HT-29 (cell line): ENCODE measurements around the genes YIPF6, EDA, OTUD6A, DLG3 and ERCC6L.

- RAMPAGE, long total RNA = no peak
Measured at GRCh38 chrX:67563444-67564052, 19.7 kb downstream of the AR start.

GRCh38 chrX:68249373-68250021 is 183.8 kb downstream of the OPHN1 start:
- RAMPAGE, long total RNA = no peak

DNA sequence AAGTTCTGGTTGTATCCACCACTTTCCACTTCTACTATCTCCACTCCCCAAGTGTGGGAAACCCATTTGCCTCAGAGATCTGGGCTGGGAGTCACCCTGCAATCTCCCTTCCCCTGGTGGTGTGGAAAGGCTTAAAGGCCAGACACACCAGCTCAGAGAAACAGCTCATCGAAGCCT is 726 bp downstream of the OPHN1 start:
- RAMPAGE, long total RNA = no peak

GRCh38 chrX:68497983-68499154 is at the start of gene YIPF6:
YIPF6 (plus strand) TSS chrX:68499051.
- RAMPAGE, long total RNA = no peak

- RAMPAGE, long total RNA = no peak
Measured at GRCh38 chrX:68894643-68895632, 66.1 kb downstream of the EFNB1 start.

DNA sequence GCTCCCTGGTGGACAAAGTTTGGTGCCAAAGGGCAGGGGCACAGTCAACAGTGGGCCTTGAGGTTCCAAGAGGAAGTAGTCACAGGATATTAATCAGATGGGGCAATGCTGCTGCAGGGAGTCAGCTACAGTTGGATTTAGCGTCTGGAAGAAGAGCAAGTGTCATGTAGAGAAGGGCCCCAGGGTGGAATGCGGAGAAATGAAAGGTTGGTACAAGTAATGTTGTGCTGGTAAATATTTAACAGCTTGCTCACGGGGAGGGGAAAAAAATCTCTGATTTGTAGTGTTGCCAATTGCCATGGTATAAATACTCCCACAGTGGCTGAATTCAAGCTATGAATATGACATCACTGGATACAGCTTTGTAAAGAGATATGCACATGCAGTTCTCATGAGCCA is 139.3 kb downstream of the PJA1 start:
- RAMPAGE, long total RNA = no peak

DNA sequence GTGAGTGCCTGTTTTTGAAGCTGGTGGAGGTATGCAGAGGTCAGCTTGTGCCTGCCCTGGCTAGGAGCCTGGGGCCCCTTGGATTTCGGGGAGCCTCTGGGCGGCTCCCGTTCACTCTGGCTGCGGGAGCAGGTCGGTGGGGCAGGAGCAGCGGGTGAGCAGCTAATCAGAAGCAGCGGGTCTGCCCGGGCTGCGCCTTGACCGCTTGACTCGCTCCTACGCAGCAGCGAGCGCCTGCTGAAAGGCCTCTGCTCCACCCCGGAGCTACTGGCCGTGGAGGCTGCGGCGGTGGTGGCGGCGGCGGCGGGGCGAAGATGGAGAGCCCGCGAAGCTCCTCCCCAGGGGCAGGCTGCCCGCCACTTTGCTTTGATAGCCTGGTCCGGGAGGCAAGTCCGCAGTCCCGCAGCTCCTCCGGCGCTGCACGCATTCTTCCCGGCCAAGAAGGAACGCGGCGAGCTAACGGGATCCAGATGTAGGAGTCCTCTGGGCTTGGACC is 36.7 kb downstream of the PJA1 start:
- RAMPAGE, long total RNA = no peak

- RAMPAGE, long total RNA = no peak
Measured at GRCh38 chrX:69137371-69137941, 27.8 kb downstream of the PJA1 start.

- RAMPAGE, long total RNA = no peak
Measured at GRCh38 chrX:69615982-69616919, at the start of gene EDA. EDA (plus strand) TSS chrX:69616113.

DNA sequence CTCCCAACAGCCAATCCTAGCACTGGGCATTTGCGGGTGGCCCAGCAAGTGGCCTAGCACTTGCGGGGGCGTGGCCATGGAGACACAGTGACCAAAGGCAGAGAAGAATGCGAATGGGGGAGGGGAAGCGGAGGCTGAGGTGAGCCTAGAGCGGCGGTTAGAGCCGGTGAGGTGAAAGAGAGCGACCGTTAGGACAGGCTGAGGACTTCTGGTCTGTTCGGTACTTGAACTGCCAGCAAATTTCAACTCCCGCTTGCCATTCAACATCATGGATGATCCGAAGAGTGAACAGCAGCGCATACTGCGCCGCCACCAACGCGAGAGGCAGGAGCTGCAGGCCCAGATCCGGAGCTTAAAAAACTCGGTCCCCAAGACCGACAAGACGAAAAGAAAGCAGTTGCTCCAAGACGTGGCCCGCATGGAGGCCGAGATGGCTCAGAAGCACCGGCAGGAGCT is at the start of gene OTUD6A:
TSS of gene OTUD6A (plus strand) at position 201 of the 456 bp plus-strand sequence.
- RAMPAGE, long total RNA = no peak

DNA sequence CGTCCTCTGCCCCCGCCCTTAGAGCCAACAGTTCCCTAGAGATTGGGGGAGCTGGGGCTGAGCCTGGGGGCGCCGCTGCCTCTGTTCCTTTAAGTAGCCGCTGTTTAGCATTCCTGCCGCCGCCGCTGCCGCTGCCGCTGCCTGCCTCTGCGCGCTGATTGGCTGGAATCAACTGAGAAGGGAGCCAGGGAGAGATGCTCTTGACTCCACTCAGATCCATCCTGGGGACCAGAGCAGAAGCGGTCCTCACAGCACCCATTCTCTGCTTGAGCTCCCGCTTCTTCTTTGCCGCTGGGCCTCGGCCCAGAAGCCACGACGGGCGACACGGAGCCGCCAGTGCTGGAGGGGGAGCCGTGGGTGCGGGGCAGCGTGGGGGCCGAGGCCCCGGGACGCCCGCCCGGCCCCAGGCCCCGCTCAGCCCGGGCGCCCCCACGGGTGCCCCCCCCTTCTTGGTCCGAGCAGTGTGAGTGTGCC is at the start of gene DLG3:
TSS of gene DLG3 (plus strand) at position 204 of the 474 bp plus-strand sequence.
- RAMPAGE, long total RNA = no peak

DNA sequence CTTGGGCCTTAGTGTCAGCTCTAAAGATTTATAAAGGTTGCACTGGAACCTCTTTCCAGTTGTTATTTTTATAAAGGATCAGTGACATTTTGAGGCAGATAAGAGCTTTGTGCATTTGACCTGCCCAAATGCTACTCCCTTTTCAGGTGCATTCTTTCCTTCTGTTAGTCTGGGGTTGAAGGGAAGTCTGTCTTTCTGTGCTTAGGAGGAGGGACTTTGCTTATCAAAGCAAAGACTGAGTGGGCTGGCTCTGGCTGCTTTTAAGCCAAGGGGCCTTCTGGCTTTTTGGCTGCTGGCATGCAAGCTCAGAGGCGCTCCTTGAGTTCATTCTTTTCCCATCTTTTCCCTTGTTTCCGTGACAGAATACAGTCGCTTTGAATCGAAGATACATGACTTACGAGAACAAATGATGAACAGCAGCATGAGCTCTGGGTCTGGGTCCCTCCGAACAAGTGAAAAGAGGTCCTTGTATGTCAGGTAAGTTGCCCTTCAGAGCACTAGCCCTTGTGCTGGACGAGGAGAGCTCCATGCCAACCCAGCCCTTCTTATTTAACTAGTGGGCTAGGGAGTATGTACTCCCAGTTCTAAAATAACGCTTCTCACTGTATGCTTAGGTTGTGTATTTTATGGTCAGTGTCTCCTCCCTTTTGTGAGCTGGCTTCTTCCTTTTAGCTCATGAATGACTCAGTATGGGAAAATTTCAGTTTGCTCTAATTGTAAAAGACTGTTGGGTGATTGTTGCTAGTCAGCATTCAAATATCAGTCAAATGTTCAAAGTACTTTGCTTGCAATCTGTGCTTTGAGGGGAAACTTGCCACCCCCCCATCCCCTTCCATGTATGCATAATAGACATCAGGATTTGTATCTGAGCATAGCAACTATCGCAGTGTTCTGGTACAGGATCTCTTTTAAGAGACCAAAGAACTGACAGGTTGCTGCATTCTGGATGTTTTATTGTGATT is 34.4 kb downstream of the DLG3 start:
- RAMPAGE, long total RNA = no peak

DNA sequence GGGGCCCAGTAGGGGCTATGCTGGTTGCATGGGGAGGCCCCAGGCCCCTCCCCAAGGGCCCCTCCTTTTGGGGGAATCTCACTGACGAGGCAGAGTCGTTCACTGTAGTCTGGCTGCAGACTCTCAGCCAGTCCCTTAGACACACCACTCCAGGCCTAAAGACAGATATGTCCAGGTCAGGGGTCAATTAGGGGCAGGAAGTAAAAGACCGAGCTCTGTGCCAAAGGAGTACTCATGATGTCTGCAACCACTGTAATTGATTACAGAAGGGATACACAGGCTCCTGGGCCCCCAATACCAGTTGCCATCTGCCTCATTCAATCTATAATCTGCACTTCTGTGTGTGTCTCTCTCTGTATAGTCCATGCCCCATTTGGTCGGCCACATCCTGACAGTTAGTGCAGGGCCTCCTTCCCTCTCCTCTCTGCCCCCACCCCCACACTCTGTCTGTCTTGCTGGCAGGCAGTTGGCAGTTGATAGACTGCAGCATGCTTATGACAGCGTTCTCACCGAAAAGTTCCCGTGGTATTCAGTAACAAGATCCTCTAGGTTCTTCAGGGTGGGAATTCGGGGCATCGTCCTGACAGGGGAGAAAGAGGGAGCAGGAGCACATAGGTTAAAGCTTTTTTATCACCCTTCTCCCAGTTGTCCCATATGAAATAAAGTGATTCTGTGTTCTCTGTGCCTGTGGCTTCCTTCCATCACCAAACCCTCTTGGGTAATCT is 1.4 kb upstream of the CXorf65 start:
- RAMPAGE, long total RNA = no peak

DNA sequence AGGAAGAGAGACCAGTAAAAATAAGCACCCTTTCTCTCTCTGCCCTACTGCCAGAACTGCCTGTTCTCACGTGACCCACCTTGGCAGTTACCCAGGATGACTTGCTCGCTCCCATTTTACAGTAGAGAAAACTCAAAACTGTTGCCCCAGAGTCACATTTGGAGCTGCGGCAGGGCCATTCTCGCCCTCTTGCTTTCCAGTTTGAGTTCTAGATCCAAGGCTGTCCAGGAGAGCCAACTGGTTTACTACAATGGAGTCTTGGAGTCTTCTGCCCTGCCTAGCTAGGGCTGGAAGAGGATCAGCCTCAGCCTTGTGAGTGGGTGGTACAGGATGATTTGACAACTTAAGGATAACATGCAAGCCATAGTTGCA is 1.0 kb upstream of the NLGN3 start:
- RAMPAGE, long total RNA = no peak

GRCh38 chrX:71296513-71296779 is 5.1 kb upstream of the ITGB1BP2 start:
- RAMPAGE, long total RNA = no peak

DNA sequence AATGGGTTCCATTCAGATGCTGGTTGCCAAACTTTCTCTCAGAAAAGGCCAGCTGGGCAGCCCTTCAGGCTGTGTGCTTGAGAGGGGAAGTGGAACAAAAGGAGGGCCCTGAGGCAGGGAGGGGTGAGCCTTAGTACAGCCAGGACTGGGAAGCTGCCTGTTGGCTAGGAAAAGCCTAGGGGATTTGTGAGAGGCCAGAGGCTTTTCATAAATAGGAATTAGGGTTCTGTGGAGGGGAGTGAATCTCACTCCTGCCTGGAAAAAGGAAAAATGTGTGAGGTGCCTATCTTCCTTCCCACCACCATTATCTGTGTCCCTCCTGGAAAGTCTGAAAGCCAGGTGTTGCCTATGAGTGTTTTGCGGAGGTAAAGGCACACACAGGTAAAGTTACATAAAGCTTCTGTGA is 25.0 kb downstream of the NHSL2 start:
- RAMPAGE, long total RNA = no peak

DNA sequence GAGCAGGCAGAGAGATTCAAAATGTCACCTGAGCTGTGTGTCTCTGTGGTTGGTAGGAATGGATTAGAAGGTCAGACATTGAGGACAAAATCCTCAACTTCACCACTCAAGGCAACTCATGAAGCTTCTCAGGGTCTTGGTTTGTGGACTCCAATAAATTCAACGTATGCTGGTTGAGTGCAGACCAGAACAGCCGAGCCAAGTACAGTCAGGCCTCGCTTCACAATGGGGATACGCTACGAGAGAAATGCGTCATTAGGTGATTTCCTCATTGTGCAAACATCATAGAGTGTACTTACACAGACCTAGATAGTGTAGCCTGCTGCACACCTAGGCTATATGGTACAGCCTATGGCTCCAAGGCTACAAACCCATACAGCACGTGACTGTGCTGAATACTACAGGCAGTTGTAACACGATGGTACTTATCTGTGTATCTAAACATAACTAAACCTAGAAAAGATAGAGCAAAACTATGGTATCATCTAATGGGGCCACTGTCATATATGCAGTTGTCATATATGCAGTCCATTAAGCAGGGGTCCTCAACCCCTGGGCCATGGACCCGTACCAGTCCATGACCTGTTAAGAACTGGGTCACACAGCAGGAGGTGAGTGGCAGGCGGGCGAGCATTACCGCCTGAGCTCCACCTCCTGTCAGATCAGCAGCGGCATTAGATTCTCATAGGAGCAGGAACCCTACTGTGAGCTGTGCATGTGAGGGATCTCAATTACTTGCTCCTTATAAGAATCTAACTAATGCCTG is 81.4 kb upstream of the PIN4 start:
- RAMPAGE, long total RNA = no peak

DNA sequence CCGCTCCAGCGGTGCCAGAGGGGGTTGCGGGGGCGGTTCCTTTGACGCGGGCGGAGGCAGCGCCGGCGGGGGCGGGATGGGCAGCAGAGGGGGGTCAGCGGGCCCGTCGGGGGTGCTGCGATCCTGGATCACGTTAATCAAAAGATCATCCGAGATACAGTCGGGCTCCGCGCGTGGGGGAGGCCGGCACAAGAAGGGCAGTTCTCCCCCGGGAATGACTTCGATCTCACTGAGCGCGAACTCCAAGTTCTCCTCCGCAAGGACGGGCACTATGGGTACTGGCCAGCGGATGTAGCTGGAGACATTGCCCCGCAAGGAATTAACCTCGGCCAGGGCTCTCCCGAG is 50.5 kb upstream of the PIN4 start:
- RAMPAGE, long total RNA = no peak

GRCh38 chrX:72238400-72239564 is at the start of gene ERCC6L:
ERCC6L (minus strand) TSS chrX:72239027.
- RAMPAGE, long total RNA = start-site peak on the minus strand at chrX:72238942-72239047, 14 and 24 reads in 2 replicates

GRCh38 chrX:72409875-72410494 is 104.3 kb upstream of the CITED1 start:
- RAMPAGE, long total RNA = no peak